ENCODE data around the gene TEX43.

DNA sequence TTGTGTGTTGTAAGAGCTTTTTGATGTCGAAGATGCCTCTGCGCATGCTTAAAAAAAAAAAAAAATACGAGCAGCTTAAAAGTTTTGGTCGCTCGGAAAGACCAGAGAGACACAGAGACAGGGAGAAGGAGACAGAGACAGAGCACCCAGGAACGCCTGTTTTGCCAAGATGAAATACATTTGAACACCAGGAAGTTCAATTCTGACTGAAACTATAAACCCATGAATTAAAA lies 2.7 kb upstream of the ZNF474 start:
- PRO-cap, 2 experiments = peak in 1 of 2 experiments; most common plus-strand start position 114 of the sequence (in 1)
- RAMPAGE, long total RNA, 5 experiments = no peak in any of the 5 experiments

- PRO-cap, 2 experiments = peak in 1 of 2 experiments; most common minus-strand start chr5:122775945 (in 1)
- RAMPAGE, long total RNA, 5 experiments = no peak in any of the 5 experiments
Measured at GRCh38 chr5:122775813-122776291, 972 bp downstream of the SNX2 start.

DNA sequence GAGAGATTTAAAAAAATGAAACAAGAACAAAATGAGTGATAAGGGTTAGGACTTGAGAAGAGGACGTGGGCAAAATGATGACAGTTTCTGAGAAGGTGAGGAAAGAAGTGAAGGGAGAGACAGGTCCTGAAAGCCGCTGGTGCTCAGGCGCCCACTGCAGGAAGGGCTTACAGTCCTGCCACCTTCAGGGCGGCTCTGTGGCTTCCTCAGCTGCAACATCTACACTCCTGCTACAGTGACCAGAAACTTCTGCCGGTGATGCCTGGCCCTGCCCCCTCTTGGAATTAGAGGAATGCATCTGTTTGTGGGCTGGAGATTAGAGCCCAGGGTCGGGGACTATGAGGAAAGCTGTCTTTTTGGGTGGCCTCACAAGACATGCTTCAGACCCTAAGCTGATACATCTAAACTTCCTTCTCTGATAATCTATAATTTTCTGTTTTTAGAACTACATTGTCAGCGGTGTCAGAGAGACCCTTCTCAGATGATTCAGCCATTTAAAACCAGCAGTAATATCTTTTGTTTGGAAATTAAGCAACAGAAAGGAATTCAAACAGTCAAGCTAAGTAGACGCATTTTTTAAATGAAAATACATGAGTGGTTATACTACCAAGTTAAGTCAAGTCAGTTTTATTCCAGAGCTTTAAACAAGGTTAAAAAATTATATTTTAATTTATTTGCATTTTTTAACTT lies 30.4 kb downstream of the PRDM6 start:
- PRO-cap, 2 experiments = no peak in any of the 2 experiments
- RAMPAGE, long total RNA, 5 experiments = no peak in any of the 5 experiments

GRCh38 chr5:123420231-123420967 lies 2.8 kb downstream of the CEP120 start:
- PRO-cap, 2 experiments = no peak in any of the 2 experiments
- RAMPAGE, long total RNA, 5 experiments = no peak in any of the 5 experiments

- PRO-cap, 2 experiments = no peak in any of the 2 experiments
- RAMPAGE, long total RNA, 5 experiments = no peak in any of the 5 experiments
Measured at GRCh38 chr5:123511592-123511809, 476 bp upstream of the CSNK1G3 start.

GRCh38 chr5:123875461-123875797 lies 363.5 kb downstream of the CSNK1G3 start:
- PRO-cap, 2 experiments = no peak in any of the 2 experiments
- RAMPAGE, long total RNA, 5 experiments = no peak in any of the 5 experiments

- PRO-cap, 2 experiments = peak in 2 of 2 experiments; most common plus-strand start chr5:124162957 (in 2); most common minus-strand start chr5:124162926 (in 1)
- RAMPAGE, long total RNA, 5 experiments = no peak in any of the 5 experiments
Measured at GRCh38 chr5:124162800-124163269, 583.6 kb downstream of the ZNF608 start.

DNA sequence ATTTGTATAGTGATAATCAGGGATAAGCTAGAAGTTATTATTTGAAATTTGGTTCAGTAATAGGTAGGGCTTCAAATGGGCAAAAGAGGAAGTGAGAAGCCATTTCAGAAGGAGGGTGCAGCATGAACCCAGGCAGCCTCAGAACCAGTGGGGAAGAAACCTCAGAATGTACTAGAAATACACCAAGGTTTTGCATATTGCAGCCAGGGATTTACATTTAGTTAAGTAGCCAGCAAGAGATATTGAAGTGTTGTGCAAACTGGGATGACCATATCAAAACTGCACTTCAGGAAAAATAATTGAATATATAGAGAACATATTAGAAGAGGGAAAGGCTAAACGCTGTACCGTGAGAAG lies 335.9 kb downstream of the ZNF608 start:
- PRO-cap, 2 experiments = no peak in any of the 2 experiments
- RAMPAGE, long total RNA, 5 experiments = no peak in any of the 5 experiments

DNA sequence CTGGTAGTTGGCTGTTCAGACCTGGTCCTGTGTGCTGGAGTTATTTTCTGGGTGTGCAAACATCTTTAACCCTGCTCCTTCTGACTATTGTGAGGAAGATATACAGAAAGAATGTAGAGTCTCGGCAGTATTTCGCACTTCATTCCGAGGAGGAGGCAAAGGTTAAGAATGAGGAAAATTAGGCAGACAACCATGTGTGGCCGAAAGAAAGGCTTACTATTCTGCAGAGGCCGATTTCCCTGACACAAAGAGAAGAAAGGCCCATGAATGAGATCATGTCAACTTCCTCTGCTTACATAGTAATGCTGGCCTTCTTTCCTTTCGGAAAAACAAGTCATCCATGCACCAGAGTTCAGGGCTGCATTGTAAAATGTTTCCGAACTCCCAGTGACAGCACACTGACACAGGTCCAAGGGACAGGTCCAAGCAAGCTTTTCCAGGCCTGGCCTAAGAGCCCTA lies 141.0 kb downstream of the ZNF608 start:
- PRO-cap, 2 experiments = no peak in any of the 2 experiments
- RAMPAGE, long total RNA, 5 experiments = no peak in any of the 5 experiments

- PRO-cap, 2 experiments = no peak in any of the 2 experiments
- RAMPAGE, long total RNA, 5 experiments = no peak in any of the 5 experiments
Measured at GRCh38 chr5:124661905-124662420, 84.5 kb downstream of the ZNF608 start.

DNA sequence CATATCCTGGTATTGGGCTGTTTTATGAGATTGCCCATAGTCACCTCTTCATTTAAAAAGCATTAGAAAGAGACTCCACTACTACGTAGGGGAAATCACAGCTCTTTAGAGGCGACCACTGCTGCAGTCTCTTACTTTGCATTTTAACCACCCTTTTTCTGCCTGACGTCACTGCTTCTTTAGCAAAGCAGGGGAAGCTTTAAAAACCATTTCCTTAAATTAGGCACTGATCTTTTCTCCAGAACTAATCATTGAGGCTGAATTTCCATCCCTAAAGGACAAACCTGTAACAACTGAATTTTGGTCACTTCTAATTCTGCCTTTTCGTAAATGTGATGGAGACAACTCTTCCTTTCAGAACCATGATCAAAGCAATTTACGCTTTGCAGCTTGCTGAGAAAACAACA lies 38.9 kb downstream of the ZNF608 start:
- PRO-cap, 2 experiments = no peak in any of the 2 experiments
- RAMPAGE, long total RNA, 5 experiments = no peak in any of the 5 experiments

GRCh38 chr5:124749080-124749773 lies 2.8 kb upstream of the ZNF608 start:
- PRO-cap, 2 experiments = peak in 2 of 2 experiments; most common plus-strand start chr5:124749335 (in 1); most common minus-strand start chr5:124749317 (in 1)
- RAMPAGE, long total RNA, 5 experiments = no peak in any of the 5 experiments

- PRO-cap, 2 experiments = no peak in any of the 2 experiments
- RAMPAGE, long total RNA, 5 experiments = no peak in any of the 5 experiments
Measured at GRCh38 chr5:124963620-124964087, 217.2 kb upstream of the ZNF608 start.

GRCh38 chr5:124979116-124979622 lies 232.7 kb upstream of the ZNF608 start:
- PRO-cap, 2 experiments = no peak in any of the 2 experiments
- RAMPAGE, long total RNA, 5 experiments = no peak in any of the 5 experiments

DNA sequence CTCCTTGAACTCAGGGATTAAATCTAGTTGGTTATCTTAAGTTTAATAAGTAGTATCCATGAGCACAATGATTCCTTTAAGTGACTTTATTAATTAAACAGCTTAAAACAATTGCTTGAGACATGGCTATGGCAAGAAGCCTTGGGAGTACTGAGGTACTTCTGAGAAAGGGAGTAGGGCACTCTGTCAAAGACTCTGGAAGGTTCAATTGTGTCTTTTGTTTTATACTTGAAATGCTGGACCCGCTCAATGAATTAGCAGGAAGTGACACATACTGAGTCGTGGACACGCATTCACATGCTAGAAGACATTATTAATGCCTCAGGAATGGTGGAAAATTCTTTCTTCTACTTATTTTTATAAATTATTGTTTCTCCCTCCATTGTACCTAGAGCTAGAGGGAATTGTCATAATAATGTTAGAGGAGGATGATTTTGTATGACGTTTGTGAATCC lies 347.3 kb upstream of the ZNF608 start:
- PRO-cap, 2 experiments = no peak in any of the 2 experiments
- RAMPAGE, long total RNA, 5 experiments = no peak in any of the 5 experiments

- PRO-cap, 2 experiments = peak in 1 of 2 experiments; most common plus-strand start chr5:126370482 (in 1); most common minus-strand start chr5:126370418 (in 1)
- RAMPAGE, long total RNA, 5 experiments = no peak in any of the 5 experiments
Measured at GRCh38 chr5:126370229-126370626, 53.0 kb upstream of the GRAMD2B start.

- PRO-cap, 2 experiments = no peak in any of the 2 experiments
- RAMPAGE, long total RNA, 5 experiments = no peak in any of the 5 experiments
Measured at GRCh38 chr5:126543677-126544249, 51.3 kb downstream of the ALDH7A1 start.

DNA sequence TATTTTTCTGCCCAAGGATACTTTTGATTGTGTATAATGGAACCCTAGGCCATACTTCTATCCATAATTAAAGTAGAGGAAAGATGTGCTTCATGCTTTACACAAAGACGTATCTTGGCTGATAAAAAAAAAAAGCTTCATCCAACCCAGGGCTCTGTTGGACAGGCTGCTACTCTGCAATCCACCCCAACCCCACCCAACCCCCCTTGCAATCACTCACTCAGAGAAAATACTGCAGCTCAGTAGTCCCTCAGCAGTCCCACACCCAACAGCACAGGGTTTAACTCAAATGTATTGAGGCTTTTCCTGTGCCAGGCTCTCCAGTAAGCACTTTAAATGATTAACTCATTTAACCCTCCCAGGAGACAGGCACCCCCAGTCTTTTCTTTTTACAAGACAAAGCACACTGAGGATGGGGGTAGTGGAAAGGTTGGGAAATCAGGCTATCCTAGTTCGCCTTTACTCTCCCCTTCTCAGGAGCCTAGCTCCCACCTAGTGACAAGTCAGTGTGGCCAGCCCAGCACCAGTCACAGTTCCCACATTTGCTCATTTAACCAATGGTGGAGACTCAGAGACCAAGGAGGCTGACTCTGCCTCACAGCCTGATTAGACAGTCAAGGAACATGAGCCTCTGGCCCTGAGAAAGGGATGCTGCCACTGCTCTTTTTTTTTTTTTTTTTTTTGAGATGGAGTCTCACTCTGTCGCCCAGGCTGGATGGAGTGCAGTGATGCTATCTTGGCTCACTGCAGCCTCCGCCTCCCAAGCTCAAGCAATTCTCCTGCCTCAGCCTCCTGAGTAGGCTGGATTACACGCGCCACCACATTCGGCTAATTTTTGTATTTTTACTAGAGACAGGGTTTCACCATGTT lies 3.5 kb downstream of the ALDH7A1 start:
- PRO-cap, 2 experiments = no peak in any of the 2 experiments
- RAMPAGE, long total RNA, 5 experiments = no peak in any of the 5 experiments

DNA sequence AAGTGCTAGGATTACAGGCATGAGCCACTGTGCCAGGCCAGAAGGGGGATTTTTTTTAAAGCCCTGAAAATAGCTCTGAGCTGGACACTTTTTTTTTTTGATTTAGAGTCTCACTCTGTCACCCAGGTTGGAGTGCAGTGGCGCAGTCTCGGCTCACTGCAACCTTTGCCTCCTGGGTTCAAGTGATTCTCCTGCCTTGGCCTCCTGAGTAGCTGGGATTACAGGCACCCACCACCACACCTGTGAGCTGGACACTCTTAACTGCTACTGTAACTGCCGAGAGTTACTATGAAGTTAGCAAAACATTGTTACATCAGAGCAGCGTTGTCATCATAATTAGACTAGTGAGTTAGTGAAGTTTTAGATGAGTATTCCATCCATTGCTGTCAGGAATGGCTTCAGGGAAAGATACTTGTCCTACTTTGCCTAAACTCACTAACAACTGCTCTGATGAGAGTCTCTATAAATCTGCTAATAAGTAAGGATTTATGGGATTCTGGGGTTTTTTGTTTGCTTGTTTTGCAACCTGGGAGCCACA lies at the start of gene TEX43:
Gene TEX43, plus strand, starts transcription at position 363 of the 538 bp plus-strand sequence.
- PRO-cap, 2 experiments = no peak in any of the 2 experiments
- RAMPAGE, long total RNA, 5 experiments = no peak in any of the 5 experiments

DNA sequence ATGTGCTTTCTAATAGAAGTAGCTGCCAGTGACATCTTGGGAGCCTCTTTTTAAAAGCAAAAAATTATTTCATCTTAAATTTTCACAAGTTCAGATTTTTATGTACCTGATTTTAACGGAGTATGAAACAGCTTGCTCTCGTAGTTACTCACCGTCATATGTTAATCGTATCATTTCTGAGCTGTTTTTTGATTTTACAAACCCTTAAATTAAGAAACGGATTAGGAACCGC lies 877 bp upstream of the LMNB1 start:
- PRO-cap, 2 experiments = no peak in any of the 2 experiments
- RAMPAGE, long total RNA, 5 experiments = no peak in any of the 5 experiments